ENCODE measurements around a stretch of chr19.

DNA sequence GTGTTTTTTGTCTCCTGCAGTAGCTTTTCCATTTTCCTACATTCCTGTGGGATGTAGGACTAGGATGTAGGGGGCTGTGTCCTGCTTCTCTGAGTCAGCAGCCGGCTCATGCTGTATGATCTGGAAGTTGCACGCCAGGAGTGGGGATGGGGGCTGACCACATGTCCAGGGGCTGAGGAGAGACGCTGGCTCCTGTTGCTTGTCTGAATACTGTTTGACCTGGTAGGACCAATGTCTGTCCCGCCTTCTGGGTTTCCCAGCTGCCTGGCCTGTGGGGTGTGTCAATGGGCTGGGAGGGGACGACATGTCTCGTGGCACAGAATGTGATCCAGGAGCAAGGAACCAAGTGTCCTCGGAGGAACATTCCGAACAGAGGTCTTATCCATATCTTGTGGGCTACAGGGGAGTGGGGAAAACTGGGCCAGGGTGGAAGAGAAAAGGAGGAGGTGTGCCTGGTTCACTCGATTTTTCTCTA, 14.5 kb downstream of the NOVA2 start:
- PRO-cap, result no peak

DNA sequence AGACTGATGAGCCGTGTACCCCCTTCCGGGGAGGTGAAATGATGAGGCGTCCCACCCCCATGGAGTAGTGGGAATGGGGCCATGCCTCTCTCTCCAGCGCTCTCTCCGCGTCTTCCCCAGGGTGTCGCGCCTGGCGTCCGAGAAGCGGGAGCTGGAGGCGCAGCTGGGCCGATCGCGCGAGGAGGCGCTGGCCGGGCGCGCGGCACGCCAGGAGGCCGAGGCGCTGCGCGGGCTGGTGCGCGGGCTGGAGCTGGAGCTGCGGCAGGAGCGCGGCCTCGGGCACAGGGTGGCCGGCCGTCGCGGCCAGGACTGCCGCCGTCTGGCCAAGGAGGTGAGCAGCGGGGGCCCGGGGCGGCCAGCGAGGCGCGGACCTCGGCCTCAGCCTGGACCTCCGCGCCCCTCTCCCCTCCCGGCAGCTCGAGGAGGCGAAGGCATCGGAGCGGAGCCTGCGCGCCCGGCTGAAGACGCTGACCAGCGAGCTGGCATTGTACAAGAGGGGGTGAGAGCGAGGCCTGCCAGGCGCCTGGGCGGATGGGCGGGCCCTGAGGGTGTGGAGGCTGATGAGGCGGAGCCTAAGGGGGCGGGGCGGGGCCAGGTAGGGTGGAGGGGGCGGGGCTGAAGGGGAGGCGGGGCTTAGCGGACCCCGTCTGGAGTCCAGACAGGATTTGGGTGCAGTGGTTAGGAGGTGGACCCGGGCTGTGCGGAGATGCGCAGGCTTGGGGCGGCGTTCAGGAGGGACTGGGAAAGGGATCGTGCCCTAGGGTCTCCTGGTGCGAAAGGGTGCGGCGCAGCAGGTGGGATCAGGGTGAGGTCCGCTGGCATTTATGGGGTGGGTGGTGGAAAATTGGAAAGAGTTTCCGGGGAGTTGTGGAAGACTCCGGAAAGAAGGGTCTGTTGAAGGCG, 7.7 kb downstream of the PGLYRP1 start:
- PRO-cap, result bidirectional peak, plus-strand start at position 672 of the sequence, minus-strand start at position 466 of the sequence

DNA sequence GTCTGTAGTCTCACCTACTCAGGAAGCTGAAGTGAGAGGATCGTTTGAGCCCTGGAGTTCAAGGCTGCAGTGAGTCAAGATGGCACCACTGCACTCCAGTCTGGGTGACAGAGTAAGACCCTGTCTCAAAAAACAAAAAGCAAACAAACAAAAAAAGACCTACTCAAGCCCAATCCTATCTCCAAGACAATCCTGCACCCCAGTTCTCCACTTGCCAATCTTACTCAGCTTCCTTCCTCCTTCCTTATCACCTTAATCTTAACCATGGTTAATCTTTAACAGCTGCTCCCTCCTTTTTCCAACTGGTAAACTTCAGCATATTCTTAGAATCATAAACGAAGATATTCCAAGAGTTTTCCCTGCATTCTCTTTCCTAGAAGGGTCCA, 11.8 kb downstream of the IGFL2 start:
- PRO-cap, result no peak

DNA sequence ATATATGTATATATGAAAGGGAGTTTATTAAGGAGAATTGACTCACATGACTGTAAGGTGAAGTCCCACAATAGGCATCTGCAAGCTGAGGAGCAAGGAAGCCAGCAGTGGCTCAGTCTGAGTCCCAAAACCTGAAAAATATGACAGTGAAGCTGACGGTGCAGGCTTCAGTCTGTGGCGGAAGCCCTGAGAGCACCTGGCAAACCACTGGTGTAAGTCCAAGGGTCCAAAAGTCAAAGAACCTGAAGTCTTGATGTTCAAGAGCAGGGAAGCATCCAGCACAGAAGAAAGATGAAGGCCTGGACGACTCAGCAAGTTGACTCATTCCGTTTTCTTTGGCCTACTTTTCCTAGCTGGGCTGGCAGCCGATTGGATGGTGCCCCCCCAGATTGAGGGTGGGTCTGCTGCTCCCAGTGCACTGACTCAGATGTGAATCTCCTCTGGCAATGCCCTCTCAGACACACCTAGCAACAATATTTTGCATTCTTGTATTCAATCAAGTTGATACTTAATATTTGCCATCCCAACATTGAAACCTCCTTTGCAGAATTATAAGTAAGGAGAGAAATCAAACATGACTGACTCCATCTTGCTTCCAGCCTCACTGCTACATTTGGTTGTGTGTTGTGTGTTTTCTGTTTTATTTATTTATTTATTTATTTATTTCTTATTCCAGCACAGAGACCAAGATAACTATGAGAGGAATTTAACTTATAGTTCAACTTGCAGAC, 32.7 kb downstream of the IGFL2 start:
- PRO-cap, result no peak

DNA sequence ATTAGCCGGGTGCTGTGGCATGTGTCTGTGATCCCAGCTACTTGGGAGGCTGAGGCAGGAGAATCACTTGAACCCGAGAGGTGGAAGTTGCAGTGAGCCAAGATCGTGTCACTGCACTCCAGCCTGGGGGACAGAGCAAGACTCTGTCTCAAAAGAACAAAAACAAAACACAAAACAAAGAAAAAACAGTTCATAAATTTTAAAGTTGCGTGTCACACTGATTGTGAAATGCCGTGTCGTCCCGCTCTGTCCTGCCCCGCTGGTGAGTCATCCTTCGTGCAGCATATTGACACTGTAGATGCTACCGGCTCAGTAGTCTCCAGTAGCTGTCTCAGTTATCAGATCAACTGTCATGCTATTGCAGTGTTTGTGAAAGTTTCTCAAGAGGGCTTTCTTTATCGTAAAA, 36.5 kb upstream of the IGFL1 start:
- PRO-cap, result bidirectional peak, plus-strand start at position 338 of the sequence, minus-strand start at position 254 of the sequence

DNA sequence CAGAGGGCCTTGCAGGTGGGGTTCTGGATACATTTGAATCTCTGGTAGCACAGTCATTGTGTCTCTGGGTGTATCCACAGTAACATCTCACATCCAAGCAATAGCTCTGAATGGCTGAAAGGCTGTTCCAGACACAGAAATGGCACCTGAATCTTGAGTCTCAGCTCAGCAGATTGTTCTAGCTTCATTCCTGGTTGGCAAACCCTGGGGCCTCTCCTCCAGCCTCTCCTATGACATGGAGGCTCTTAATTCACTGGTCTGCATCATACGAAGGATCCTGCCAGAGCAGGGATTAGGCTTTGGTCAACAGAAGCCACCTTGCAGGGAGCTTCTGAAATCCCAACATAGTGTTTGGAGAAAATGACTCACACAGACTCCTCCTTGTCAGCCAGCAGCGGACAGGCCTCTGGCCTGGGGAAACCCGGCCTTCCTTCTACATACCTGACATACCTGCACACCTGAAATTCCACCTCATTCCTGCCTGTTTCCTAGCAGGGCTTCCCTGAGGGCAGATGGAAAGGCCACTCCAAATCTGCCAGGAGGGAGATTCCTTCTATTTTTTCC, 18.5 kb upstream of the IGFL1 start:
- PRO-cap, result no peak

GRCh38 chr19:46288860-46289723, 7.8 kb upstream of the HIF3A start:
- PRO-cap, result no peak

DNA sequence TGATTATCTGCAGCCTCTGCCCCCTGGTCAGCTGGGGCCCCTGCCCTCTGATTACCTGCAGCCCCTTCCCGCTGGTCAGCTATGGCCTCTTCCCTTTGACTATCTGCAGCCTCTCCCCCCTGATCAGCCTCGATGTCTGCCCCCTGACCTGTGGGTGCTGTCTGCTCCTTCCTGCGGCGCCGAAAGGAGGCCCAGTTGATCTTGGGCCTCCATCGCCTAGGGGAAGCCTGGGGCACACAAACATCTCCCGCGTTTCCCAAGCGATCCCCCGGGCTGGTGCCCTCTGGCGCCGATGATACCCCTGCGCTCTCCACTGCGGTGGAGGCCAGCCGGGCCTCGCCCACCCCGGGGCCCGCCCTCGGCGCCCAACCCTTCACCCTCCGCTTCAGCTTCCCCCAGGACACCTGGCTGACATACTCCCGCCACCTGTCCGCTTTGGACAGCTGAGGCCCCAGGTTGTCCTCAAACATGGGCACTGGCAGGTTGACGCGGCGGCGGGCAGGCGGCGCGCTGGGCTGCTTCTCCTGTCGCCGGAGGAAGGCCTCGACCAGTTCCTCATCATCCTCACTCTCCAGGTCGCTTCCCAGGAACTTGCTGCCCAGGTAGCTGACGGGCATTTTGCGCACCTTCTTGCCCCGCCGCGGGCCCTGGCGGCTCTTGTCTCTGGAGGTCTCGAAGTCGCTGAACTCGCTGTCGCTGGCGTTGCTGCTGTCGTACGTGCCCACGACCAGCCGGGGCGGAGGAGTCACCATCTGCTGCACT, 1.4 kb downstream of the CCDC8 start:
- PRO-cap, result no peak

GRCh38 chr19:46522792-46523535, 27.3 kb upstream of the PNMA8B start:
- PRO-cap, result no peak

DNA sequence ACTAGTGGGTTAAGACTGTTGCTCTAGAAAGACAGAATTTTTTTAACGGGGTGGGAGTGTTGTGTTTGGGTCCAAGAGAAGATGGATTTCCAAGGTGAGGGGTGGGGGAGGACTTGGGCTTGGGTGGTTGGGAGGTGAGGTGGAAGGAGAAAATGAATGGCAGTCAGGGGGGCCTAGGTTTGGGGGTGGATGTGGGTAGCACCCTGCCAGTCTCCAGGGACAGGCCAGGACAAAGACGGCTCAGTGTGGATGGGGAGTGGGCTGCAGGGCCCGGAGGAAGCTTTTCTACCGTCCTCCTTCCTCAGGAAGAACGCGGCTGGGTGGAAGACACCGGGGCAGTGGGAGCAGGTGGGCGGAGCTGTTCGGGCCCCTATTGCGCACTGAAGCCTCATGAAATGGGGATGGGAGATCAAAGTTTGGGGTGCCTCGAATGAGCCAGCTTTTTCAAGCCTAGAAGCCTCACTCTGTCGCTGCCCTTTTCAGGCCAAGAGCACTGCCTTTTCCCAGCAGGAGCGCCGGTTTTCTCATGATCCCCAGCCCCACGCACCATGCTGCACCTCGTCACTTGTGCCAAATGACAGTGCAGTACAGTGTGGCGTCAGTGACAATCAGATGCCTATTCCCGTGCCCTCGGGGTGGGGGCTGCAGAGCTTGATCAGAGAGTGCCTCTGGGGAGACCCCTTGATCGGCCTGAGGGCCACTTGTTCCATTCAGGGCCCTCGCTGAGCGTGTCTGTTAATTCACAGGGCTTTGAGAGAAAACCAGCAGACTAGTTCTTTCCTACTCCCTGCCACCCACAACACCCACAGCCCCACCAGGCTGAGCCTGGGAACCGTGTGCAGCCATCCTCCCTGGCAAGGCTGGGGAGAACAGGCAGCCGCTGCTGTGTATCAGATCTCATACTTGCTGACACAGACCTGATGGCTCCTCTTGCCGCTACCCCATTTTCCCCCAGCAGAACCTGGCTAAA, 1.4 kb downstream of the CALM3 start:
- PRO-cap, result bidirectional peak, plus-strand start at position 406 of the sequence, minus-strand start at position 382 of the sequence

- PRO-cap, result no peak
These were observed 9.8 kb downstream of the CALM3 start for GRCh38 chr19:46610524-46611752.

DNA sequence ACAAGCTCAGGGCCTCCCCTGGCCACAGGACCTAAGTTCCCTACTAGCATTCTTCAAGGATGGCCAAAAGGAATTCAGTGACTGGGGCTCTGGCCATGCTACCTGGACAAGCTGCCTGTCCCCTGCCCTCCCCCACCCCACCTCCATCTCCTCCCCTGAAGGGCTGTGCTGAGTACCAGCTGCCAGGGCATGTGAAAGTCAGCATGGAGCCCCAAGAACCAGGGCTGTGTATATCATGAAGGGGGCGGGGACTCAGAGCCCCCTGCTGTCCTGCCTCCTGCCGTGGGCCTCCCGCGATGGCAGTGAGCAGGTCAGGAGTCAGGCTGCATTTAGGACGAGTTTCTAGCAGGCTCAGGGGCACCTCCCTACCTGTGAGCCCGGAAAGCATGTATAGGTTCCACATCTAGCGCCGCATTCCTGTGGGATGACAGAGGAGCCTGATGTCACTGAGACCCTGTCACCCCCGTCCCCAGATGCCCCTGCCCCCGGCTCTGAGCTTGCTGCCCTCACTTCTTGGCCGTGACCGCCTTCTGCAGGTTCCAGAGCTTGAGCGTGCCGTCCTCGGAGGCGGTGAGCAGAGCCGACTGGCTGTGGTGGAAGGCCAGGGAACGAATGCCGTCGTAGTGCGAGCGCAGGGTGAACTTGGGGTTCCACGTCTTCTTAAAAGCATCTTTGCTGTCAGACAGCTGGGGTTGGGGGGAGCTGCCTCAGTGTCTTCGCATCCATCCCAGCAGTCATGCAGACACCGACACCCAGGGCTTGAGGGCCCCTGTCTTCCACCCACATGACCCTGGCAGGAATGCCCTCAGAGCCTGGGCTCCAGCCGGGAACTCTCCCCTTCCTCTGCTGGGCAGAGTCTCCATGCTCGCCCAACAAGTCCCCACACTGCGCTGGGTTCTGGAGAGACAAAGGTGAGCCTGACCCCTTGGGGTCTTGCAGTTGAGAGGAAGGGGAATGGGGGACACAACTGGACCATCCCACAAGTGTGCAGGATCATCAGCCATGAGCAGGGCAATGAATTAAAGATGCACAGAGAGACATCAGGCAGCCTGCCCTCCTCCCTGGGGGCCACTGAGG, 8.4 kb upstream of the PRKD2 start:
- PRO-cap, result no peak

- PRO-cap, result bidirectional peak, plus-strand start at chr19:46786597, minus-strand start at chr19:46786536
These were observed 2.1 kb downstream of the SLC1A5 start for GRCh38 chr19:46785878-46787075.

DNA sequence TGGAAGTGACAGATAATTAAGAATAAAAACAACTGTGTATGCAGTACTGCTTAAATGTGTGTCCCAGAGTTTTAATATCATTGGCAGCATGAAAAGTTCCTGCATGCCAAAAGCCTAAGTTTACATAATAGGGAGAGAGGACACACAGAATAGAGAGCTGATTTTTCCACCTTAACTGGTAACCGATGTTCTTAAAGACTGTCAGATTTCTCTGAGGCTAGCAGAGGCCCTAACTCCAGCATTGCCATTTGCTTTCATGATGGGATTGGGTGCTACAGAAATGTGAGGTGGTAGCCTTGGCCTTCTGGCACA, 4.0 kb downstream of the ARHGAP35 start:
- PRO-cap, result bidirectional peak, plus-strand start at position 125 of the sequence, minus-strand start at position 82 of the sequence

DNA sequence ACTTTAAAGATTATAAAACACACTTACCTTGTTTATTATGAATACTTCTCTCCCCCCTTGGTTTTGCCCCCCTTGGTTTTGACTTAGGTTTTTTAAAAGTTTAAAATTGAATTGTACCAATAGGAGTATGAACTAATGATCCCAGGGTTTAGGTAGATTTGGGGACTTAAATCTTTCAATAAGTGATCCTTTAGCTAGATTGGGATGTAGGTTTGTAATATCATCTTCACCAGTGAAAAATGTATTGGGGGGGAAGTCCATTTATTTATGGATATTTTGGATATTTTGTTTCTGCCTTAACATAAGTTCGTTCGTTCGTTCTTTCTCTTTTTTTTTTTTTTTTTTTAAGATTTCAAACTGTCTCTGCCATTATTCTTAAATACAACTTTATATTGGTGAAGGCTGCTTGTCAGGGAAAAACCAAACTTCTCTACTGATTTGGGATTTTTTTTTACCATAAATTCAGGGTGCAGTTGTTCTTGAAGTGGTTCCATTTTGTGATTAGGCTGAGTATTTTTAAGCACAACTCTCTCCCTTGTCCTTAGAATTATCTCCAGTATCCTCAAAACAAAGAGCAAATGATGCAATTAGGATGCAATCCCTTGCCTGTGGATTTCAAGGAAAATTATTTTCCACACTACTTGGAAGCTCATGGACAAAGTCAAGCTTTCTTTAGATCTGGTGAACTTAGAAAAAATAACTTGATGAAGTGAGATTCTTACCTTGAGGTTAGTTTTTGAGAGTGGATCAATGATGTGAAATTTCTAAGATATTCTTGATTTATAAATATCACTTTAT, 33.0 kb downstream of the ARHGAP35 start:
- PRO-cap, result no peak

DNA sequence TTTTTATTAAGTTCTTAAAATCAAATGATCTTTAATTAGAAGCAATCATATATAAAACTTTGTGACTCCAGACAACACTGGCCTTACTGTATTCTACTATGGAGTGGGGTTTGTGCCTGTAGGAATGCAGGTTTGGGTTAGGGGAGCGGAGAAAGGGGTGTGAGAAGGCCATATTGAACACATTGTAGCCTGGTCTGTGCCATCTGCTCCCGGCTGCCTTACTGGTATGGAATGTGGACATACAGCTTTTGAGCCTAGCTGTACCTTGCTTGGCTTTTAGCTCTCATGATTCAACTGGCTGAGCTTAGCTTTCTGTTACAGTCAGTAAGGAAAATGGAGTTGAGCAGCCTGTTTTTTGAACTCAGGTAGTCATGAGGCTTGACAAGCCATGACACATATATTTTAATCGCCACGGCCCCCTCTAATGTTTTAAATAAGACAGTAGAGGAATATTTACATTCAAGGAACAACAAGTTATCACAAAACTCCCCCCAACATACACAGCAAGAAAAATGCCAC, 41.6 kb downstream of the ARHGAP35 start:
- PRO-cap, result no peak

DNA sequence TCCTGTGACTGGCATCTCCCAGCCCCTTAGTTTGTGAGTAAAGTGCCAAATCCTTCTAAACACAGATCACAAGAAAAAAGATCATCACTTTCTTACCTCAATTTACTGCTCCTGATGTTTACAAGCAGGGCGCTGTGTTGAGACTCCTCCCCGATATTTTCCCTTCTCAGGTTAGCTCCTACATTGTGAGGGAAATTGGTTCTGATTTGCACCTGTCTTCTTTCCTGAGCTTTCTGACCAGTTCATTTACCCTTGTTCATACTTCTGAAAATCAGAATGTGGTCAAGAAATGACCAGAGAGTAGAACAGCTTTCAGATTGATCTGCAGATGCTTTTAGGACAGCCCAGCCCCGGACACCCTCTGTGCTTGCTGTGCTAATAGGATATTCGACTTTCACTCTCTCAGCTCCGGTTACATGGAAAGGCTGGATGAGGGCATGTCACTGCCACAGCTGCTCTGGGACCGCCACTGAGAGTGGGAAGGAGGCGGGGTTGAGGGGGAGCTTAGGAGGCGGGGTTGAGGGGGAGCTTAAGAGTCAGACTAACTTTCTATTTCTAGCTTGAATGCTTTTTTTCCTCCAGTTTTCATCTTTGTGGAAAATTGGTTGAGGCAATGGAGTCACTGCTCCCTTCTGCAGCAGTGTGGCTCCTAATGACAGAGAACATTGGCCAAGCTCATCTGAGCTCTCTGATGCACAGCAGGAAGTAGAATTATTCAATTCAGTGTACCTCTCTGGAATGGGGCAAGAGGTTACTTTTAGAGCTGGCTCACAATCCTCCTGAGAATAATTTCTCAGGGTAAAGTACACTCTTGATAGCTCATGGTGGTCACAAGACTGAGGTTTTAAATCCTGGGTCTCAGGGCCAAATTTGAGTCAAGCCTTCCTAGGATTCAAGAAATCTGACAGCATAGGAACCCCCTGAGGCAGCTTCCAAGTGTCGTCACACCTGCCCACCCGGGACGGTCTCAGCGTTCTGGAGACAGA, 74.7 kb upstream of the NPAS1 start:
- PRO-cap, result bidirectional peak, plus-strand start at position 815 of the sequence, minus-strand start at position 654 of the sequence

GRCh38 chr19:46988574-46988992, 31.1 kb upstream of the NPAS1 start:
- PRO-cap, result no peak

DNA sequence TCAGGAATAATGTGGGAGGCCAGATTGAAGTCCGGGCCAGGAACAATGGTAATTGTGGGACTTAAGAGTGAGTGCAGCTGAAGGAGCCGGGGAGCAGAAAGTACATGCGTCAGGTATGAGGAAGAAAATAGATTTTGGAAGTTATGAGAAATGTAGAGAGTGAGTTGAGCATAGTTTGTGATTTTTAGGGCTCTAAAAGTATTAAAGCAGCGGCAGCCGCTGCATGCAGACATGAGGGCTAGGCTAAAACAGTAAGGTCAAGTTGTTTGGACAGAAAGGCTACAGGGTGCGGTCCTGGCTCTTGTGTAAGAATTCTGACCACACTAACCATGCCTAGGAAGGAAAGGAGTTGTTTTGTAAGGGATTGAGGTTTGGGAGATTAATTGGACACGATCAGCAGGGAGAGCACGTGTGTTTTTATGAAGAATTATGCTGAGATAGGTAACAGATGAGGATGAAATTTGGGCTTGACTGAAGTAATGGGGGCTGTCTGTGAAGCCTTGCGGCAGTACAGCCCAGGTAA, 3.3 kb upstream of the TMEM160 start:
- PRO-cap, result no peak

DNA sequence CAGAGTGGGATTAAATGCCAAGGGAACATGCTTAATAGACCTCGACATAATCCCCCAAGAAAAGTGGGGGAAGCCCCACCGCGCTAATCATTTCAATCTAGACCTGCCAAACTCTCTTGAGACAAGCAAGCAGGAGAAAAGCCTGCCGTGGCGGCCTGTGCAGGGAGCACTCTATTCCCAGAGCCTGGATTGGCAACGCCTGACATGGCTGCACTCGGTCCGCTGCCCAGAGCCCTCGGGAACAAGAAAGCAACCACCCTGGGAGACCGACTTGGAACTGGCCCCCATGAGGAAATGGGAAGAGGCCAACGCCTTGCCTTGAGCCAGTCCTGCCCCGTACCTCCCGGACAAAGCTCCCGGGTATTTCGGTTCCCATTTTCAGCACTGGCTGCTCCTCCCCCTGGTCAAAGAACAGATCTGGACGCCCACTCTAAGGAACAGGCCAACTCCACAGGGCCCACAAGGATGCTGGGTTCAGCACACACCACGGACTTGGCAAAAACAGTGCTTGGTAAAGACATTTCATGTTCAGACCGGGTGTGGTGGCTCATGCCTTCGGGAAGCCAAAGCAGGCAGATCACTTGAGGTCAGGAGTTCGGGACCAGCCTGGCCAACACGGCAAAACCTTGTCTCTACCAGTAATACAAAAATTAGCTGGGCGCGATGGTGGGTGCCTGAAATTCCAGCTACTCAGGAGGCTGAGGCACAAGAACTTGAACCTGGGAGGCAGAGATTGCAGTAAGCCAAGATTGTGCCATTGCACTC, 15.7 kb downstream of the ZC3H4 start:
- PRO-cap, result no peak

Measured in left lobe of liver (tissue), 1 donor.